RPMI7951 (cell line): ENCODE data around the gene STC2.

- RAMPAGE, long total RNA, result no peak
Observed at GRCh38 chr5:173327973-173329000, at the start of gene STC2. Gene STC2 (minus strand): TSS chr5:173328414.

GRCh38 chr5:173329441-173330409 is 1.5 kb upstream of the STC2 start:
- RAMPAGE, long total RNA, result no peak

DNA sequence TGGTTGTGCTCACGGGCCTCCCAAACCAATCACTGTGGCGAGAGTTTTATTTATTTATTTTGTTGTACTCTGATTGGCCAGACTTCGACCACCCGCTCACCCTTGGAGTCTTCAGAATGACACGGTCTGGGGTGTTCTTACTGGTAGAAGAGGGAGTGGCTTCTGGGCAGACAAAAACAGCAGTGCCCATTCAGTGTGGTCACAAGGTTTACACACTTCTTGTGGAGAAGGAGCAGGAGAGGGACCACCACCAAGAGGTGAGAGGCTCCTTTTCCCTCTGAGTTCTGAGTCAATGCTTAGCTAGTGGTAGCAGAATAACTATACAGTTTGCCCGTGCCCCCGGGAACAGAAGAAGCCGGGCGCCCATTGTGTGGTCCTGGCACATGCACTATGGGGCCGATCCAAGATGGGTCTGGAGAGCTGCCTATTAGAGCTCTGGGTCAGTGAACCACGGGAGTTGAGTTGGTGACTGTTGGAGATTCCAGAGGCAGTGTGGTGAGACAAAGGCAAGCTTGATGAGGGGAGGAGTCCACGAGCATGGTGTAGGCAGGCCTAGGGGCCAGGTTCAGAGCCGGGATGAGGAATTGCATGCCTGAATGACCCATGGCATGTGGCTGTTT is 84.1 kb upstream of the STC2 start:
- RAMPAGE, long total RNA, result no peak

- RAMPAGE, long total RNA, result no peak
Observed at GRCh38 chr5:173454765-173455698, 126.8 kb upstream of the STC2 start.

GRCh38 chr5:173486396-173486673 is 130.1 kb downstream of the BOD1 start:
- RAMPAGE, long total RNA, result no peak

DNA sequence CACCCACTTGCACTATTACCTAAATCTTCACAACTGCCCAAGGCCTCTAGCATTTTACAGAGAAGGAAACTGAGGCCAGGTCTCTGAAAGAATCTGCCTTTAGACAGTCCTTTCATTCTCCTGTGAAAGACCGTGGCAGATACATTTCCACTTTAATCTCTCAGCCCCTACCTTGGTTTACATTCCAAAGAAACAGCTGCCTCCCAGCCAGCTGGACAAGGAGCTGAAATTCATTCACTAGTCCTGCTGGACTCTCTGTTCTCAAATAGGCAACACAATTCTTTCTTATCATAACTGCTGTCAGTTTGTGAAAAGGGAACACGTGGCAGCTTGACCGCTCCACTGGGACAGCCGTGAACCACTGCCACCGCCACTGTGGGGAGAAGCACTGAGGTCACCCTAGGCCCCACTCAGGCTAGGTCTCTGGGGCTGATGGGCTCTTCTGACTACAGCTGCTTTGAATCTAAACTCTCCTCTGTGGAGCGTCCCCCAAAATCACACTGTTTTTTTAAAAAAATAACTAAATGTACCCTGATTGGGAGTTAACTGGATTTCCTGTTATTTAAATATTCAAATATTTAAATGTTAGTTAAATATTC is 120.3 kb downstream of the BOD1 start:
- RAMPAGE, long total RNA, result no peak

GRCh38 chr5:173501018-173501646 is 115.3 kb downstream of the BOD1 start:
- RAMPAGE, long total RNA, result no peak

GRCh38 chr5:173689600-173690422 is 73.4 kb upstream of the BOD1 start:
- RAMPAGE, long total RNA, result no peak

GRCh38 chr5:173737222-173737612 is 120.8 kb upstream of the BOD1 start:
- RAMPAGE, long total RNA, result no peak

DNA sequence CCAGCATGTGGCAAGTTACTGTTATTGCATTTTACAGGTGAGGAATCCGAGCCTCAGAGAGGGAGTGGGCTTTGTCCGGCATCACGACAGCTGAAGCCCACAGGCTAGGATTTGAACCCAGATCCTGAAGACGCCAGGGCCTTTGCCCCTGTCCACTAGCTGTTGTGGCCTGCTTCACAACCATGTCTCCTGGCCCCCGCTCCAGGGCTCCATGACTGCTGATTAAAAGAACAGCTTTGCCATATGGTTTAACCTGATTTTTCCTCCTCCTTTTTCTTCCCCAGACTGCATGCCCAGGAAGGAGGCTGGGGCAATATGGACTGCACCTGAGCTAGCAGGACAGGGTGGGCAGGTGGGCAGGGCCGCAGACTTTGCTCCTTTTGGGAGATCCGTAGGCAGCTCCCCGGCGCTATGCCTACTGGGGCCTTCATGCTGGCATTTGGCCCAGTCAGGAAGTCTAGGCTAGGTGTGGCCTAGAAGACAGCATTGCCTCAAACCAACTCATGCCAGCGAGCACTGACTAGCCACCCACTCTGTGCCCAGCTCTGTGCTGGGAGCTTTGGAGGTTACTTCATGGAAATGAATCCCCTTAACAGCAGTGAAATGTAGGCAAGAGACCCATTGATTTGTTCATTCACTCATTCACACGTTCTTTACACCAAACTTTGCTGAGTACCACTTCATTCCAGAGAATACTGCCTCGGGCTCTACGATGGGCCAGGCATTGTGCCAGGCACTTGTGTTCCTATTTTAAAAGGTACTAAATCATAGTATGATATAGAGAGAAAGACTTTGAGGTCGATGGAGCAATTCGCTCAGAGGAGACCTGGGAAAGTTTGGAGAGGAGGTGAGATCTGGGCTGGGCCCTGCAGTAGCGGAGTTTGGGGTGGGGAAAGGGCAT is 94.3 kb upstream of the CPEB4 start:
- RAMPAGE, long total RNA, result no peak

DNA sequence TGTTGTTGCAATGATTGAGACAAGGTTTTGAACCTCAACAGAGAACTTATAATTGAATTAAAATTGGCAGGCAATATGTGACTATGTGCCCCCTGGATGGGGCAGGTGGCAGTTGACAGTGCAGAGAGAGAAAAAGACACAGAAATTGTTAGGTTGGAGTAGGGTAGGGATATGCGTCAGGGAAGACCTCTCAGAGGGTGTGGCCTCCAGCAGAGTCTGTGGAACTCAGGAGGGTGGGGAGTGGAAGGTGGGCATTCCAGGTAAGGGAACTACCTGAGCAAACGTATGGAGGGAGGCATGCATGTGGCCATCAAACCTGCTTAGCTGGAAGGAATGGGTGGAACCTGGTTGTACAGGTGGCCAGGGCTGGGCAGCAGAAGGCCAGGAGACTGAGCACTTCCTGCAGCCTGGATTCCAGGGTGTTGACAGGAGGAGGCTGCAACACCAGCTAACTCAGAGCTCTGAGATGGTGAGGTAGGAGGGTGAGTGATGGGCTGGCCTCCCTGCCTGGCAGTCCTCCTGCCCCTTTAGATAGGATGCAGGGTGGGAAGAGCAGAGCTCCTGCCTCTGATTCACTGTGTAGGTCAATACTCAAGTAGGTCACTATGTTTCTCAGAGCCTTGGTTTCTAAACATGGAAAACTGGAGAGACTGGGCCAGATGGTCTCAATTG is 92.6 kb upstream of the CPEB4 start:
- RAMPAGE, long total RNA, result no peak

DNA sequence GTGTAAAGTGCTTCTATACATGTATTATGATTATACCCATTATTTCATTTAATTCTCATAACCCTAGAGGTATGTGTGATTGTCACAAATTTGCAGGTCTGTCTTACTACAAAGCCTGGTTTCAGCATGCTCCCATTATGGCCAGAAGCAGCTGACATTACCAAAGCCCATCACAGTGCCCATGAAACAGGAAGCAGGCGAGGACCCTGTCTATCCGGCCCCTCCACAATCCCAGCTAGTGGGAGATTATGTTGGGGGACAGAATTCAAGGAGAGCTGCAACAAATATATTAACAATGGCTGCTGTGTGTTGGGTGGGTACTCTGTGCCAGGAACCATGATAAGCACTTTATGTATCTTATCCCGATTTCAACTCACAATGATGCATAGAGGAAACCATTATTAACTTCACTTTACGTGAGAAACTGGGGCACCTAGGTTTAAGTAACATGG is 22.5 kb upstream of the CPEB4 start:
- RAMPAGE, long total RNA, result no peak

DNA sequence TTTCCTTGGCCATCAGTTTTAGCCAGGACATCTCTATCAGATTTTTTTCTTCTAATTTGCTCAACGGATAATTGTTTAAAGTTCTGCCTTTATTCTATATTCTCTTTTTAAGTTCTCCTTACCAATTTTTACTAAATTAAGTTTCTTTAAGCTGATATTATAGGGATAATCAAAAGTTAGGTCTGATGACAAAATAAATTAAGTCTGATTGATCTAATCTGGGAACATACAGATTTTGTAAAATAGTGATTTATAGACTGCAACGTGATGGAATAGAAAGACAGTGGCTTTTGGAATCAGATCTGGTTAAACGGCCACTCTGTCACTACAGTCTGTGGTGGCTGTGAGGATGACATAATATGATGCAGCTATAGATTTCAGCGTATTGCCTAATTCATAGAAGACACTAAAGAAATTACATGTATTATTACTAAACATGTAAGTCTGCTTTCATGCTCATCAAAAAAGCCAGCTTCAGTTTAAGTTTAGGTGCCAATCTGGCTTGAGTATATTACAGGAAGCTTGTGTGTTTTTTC is 25.5 kb downstream of the CPEB4 start:
- RAMPAGE, long total RNA, result no peak

DNA sequence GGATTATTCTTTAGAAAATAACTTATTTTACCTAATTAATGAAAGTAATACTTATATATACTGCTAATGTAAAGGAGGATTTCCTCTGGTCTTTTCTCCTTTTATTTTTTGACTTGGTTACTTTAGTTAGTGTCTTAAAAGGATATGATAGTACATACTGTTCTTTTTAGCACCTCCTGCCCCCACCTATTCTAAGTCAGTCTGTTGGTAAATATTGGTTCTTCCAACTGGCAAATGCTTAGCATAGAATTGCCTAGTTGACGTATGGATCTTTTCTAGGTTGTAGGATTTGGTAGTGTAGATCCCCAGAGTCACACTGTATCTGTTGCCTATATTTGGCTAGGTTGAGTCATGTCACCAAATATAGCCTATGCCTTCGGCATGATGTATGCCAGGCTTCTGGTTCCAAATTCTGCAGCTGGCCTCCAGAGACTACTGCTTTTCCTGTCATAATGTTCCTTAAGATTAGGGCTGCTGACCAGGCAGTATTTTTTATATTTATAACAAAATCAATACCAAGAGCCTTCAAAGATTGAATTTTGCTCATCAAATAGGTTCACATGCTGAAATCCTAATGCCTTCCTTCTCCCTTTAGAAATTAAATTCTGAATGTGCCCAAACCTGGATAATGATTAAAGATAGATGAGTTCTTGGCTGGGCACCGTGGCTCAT is 38.2 kb downstream of the CPEB4 start:
- RAMPAGE, long total RNA, result no peak

DNA sequence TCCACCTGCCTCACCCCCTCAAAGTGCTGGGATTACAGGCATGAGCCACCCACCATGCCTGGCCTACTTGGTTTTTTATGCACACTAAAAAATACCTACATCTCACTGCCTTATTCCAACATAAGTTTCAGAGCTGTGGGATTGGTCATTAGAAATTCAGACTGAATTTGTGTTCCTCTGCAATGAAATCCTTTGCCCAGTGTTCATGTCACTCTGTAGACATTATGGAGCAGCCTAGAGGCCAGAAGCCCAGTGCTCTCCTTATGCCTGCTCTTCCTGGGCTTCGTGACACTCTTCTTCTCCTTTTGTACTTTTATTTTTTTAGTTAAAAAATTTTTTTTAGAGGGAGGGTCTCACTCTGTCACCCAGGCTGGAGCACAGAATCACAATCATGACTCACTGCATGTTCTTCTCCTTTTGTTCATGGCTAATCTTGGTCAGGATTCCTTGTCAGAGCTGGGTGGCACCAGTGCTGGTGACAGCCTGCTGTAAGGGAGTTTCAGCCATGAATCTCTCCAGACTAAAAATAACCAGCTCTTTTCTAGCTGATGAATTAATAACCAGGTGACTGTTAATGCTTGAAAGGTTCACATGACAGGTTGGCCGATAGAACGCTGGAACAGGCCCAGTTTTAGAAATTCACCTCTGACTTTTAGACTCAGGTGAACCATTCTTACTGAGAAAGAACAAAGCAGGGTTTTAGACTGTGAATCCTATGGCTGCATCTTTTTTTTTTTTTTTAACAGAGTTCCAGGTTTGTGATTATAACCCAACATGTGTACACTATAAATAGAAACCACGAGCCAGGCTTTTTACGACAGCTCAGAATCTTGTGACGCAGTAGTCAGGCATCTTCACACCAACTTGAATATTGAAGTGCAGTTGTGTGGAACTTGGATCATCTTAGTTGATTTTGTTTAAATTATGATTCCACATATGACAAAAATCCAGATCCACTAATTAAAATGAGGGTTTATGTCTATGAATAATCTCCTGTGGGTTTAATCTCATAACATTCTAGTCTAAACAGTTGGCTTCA is 34.0 kb upstream of the C5orf47 start:
- RAMPAGE, long total RNA, result no peak

- RAMPAGE, long total RNA, result no peak
Observed at GRCh38 chr5:173963735-173964578, 25.0 kb upstream of the C5orf47 start.

DNA sequence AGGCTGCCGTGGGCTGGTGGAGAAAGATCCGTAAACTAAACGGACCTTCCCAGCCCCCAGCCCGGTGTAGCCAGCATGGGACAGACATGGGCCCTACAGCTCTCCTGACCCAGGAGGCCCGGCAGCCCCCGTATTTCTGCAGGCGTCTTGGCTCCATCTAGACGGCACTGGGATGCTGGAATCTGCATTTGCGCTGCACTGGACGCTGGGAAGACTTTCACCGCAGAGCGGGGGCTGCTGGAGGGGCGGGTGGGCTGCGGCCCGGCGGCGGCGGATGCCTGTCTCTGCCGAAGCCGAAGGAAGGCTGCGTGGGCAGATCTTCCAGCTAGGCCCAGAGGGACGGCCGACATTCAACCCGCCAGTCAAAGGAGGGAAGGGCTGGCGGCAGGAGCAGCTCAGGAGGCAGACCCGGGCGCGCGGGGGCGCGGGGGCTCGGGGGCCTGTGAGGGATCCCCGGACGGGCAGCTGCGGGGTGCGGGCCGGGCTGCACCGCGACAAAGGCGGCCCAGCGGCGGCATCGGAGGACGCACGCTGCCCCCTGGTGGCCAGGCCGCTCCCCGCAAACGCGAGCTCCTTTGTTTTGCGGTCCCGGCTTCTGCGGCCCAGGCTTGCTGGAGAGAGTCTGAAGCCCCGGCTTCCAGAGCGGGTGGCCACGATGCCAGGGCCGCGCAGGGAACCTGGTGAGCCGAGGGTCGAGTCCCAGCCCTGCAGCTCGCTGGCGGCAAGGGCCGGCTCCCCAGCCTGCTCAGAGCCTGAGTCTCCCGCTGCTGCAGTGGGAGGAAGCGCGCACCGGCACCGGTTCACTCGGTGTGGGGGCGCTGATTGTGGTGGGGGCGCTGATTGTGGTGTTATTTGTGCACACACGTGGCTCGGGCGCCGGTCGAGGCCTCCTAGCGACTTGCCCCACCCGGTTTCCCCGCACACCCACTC is 266.4 kb downstream of the NSG2 start:
- RAMPAGE, long total RNA, result no peak

- RAMPAGE, long total RNA, result no peak
Observed at GRCh38 chr5:174327412-174327903, 282.0 kb downstream of the NSG2 start.

DNA sequence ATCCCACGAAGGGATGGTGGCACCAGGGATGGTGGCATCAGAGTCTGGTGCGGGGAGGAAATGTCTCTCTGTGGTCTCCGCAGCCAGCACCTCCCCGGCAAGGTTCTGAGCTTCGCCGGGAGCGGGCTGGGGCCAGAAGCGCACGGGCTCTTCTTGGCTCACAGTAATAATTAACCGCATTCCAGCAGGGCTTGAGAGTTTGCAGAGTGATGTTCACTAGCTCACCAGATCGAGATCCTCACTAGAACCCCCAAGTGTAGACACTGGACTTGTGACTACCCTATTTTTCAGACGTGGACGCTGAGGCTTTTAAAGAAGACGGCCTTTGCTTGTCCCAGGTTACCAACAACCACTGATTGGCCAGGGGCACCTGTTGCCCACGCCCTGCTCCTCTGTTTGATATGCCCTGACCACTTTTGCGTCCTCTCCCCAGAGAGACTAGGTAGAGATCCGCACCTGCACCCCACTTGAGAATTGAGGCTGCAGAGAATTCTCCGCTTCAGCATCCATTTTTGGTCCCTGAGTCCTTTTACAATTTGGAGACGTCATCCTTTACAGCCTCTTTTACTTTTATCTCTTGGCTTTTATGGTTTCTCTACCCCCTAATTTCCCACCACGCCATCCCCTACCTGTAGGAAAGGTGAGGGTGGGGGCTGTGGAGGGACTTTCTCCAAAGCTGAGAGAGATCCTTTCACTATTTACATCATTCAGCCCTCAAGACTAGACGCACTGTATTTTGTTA is 1.4 kb downstream of the MSX2 start:
- RAMPAGE, long total RNA, result no peak

GRCh38 chr5:174843730-174844006 is 119.3 kb downstream of the MSX2 start:
- RAMPAGE, long total RNA, result no peak